Cardiac atrium fibroblast (primary cell): ENCODE data around the gene FABP2.

GRCh38 chr4:118891510-118892041 is 2.9 kb downstream of the SYNPO2 start:
- RAMPAGE, long total RNA, result no peak

- RAMPAGE, long total RNA, result no peak
Measured at GRCh38 chr4:118919532-118920262, 31.0 kb downstream of the SYNPO2 start.

GRCh38 chr4:118928719-118929394 is 40.2 kb downstream of the SYNPO2 start:
- RAMPAGE, long total RNA, result no peak

- RAMPAGE, long total RNA, result no peak
Measured at GRCh38 chr4:118941146-118941461, 52.5 kb downstream of the SYNPO2 start.

DNA sequence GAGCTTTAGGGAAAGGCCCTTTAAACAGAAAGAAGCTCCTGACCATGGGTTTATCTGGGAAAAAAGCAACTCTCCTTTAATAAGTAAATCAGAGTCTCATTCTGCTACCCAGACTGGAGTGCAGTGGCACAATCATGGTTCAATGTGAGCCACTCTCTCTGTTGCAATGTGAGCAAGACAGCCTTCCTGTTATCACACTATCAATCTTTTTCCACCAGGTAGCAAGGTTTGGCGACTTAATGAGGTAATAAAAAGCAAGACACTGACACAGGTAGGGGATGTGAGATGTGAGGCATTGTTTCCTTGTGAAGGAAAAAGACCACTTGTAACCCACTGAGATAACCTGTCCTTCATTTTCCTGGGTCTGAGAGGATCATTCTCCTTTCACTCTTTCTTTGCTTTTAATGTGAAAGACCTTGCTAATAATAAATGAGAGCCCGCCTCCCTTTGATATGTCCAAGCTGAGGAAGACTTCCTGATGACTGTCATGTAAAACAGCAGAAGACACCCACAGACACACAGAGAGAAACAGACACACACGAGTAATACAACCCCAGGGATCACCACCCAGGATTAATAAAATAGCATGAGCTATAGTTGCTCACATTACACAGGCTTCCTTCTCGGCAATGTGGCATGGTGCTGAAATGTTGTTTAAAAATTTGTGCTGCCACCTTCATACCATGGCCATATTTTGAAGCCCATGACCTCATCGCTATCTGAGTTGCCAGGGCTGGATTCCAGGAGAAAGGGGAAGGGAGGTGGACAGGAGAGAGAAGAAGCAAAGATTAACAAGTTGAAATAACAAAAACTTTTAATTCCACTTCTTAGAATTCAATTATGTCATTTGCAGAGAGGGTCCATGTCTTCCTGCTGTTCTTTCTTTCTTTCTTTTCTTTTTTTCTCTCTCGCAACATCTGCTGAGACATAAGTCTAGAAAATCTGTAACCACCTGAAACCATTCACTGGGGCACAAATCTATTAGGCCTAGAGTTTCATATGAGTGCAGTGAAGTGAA is 111.6 kb downstream of the SYNPO2 start:
- RAMPAGE, long total RNA, result no peak

- RAMPAGE, long total RNA, result no peak
Measured at GRCh38 chr4:119097384-119097972, 38.2 kb upstream of the MYOZ2 start.

DNA sequence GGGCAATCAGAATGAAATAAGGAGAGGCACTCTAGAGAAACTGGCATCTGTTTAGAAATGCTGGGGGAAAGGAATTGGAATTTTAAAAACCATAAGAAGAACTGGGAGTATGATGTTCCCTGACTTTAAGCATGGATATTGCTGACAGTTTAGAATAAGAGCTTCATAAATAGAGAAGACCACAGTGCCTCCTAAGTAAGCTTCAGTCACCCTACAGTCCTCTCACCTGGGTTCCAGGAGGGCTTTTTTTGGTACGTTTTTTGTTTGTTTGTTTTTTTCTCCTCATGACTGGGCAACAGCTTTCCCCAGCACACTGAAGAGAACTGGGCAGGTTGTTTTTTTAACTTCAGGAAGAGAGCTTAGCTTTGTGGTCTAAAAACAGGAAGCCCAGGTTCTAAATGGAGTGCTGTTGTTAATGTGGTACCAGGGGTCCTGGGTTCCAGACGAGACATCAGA is 4.0 kb downstream of the MYOZ2 start:
- RAMPAGE, long total RNA, result no peak

DNA sequence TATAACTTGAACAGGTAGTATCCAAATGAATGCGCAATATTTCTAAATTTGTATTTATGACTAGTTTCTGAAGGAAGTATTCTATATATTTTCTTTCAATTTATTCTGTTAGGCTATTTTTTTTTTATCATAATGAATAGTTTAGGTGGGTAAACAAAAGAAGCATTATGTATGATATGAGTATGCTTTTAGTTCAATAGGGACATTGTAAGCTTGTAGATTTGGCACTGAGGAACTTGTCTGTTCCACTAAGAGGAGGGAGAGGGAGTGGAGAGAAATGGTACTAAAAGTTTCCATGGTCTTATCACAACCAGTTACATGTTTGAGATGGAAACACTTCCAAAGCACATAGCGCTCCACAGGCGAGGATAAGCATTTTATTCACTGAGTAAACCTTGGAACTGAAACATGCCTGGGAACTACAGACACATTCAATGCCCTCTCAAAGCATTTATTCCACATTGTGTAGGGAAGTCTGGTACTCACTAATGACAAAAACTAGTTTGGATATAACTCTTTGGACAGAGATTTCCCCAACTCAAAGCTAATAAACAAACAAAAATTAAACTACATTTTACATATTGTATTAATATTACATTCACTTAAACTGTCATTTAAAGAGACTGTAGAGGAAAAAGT is 15.5 kb downstream of the MYOZ2 start:
- RAMPAGE, long total RNA, result no peak

DNA sequence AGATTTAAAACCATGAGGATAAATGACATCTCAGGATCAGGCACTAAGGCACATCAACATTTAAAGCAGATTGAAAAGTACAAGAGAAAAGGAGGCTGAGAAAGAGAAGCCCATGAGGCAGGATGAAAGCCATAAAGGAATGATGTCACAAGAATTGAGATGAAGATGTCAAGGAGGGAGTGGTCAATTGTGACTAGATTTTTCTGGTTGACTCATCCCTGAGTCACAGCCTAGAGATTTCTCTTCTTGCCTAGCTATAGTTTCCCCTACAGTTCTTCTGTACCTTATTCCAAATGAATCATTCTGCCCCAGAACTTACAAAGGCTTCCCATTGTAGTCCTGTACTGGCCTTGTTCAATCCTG is 3.5 kb upstream of the USP53 start:
- RAMPAGE, long total RNA, result no peak

- RAMPAGE, long total RNA, result no peak
Measured at GRCh38 chr4:119283046-119284207, 17.0 kb downstream of the C4orf3 start.

DNA sequence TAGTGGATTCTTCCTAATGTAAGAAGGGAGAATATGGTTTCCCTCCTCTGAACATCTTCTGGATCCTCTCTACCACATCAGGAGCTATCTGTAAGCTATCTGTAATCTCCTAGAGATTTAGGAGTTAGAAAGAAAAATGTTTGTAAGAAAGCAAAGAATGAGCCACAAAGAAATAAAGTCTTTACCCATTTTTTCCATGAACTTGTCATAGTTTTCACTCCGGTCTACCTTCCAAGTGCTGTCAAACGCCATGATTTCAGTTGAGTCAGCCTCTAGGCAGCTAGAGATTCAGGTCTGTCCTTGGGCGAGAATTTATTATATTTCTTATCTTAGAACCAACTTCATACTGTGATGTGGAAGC is at the start of gene FABP2:
Gene FABP2 (minus strand): TSS at position 288 of the 361 bp plus-strand sequence.
- RAMPAGE, long total RNA, result no peak

- RAMPAGE, long total RNA, result no peak
Measured at GRCh38 chr4:119478913-119479233, 149.7 kb downstream of the PDE5A start.

DNA sequence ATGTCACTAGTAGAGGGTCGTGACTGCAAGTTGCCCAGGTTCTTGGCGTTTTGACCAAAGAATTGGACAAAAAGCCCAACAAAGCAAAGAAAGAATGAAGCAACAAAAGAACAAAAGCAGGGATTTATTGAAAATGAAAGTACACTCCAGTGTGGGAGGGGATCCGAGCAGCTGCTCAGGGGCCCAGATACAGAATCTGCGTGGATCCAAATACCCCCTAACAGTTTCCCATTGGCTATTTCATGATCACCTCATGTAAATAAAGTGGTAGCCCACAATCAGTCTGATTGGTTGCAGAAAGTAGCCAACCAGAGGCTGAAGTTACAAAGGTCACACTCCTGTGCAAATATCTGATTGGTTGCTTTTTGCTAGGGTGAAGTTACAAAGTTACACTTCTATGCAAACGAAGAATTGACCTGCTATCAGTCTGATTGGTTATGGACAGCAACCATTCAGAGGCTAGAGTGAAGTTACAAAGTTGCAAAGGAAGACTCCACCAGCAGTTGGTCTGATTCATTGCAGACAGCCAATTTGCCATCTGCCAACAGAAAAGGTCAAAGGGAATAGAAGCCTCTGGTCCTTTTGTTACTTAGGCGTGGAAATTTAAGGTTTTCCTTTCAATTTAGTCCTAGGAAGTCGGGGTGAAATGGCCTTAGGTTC is 377.8 kb downstream of the PRDM5 start:
- RAMPAGE, long total RNA, result no peak

DNA sequence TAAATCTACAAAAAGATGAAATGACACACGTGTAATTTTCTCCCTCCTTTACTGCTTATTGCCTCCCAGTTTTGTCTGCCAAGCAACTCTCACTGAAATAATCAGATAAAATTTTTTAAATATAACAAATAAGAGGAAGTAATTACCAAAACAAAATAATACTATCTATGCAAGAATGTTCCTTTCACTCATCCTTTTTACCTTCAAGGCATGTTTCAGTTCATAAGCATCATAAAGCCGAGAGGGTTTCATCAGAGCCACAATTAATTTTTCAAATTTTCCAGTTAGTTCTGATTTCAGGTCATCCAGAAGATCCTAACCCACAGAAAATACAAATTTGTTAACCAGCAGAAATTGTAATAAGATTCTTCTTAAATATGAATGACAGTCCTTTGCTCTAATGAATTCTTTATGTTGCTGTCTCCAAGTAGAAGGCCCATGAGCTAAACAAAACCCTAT is 13.6 kb downstream of the ANXA5 start:
- RAMPAGE, long total RNA, result no peak

DNA sequence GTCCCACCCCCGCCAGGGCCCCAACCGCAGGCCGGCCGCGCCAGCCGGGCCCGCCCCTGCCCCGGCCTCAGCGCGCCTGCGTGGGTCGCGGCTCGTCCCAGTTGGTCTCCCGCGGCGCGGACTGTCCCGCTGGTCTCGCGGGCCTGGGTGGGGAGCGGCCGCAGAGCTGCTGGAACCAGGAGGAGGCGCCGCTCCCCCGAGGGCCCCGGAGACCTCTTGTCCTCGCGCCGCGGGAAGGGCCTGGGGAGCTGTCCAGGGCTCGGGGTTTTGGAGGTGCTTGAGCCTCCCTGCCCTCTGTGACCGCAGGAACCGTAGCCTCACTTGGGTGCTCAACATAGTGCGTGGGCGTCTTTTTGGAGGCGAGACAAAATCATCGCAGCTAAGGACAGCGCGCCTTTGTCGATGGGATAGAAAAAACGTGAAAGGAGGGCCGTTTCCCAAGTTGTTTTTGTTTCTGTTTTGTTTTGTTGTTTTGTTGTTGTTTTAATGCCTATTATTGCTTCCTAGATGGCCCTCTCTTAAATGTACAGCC is 322 bp upstream of the ANXA5 start:
- RAMPAGE, long total RNA, result no peak

DNA sequence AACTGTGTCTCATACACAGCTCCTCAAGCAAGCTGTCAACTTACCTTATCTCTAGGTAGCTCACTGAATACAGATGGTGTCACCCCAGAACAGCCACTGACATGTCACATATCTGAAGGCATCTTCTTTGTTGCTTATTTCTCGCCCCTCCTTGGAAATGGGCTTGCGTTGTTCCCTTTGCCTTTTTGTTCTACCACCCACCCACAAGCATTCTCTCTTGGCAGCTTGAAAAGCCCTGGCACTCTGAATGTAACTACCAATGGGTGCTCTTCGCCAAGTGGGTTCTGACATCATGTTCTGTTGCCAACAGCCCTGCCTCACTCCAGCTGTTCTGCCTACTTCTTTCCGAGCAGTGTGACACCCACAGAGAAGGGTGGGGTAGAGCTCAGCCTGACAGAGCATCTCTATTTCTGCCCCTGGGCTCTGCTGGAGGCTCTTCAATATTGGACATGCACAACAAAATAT is 15.8 kb upstream of the EXOSC9 start:
- RAMPAGE, long total RNA, result no peak

GRCh38 chr4:121822199-121823364 is 1.1 kb downstream of the CCNA2 start:
- RAMPAGE, long total RNA, result no peak

DNA sequence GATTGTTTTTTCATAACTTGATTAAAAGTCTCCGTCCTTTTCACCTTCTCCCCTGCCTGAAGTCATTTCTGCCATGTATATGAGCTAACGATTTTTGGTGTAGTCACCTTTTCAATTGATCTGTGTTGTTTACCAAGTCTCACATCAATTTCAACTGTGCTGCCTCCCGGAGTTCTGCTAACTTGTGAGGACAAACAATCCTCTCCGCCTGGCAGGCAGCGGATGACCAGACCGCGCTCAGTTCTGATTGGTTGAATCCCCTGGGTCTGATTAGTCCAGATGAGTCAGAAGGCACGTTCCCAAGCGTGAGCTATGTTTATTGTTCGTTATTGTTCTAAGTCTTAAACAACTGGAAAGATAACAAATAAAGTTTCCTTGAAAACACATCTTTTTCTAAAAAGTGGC is 37.8 kb upstream of the TRPC3 start:
- RAMPAGE, long total RNA, result no peak

GRCh38 chr4:122150762-122151250 is 1.3 kb upstream of the BLTP1 start:
- RAMPAGE, long total RNA, result no peak

GRCh38 chr4:122151836-122152148 is 339 bp upstream of the BLTP1 start:
- RAMPAGE, long total RNA, result no peak